Colon Carcinoma Metastatic in the Brain (tissue), 2 donors: ENCODE results near the gene PHB1.

DNA sequence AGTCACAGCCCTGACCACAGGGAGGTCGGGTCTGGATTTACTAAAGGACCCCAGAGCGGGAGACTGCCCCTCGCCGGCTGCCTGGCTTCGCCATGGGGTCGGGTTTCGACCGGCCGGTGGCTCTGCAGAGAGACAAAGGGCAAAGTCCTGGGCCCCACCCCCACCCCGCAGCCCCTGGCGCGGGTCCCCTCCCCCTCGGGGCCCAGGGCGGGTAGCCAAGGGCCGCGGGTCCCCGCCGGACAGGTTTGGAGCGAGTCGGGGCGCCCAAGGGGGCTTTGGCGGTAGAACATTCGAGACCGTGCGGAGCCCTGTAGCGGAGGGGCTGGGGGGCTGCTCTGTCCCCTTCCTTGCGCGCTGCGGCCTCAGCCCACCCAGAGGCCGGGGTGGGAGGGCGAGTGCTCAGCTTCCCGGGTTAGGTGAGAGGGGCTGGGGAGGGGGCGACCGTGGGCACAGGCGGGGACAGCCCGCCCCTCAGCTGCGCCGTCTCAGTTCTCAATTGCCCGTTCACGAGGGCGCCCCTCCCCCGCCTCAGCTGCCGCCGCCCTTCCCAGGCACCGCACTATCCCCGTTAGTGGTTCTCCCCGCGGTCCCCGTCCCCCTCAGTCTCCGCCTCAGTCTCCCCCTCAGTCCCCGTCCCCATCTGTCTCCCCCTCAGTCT, 16.6 kb downstream of the IGF2BP1 start:
- PRO-cap, 2 experiments: peak in 1 of 2 experiments; most common plus-strand start position 571 of the sequence (in 1); most common minus-strand start position 498 of the sequence (in 1)

- PRO-cap, 2 experiments: no peak in any of the 2 experiments
Observed at GRCh38 chr17:49396349-49396682, 18.4 kb downstream of the PHB1 start.

DNA sequence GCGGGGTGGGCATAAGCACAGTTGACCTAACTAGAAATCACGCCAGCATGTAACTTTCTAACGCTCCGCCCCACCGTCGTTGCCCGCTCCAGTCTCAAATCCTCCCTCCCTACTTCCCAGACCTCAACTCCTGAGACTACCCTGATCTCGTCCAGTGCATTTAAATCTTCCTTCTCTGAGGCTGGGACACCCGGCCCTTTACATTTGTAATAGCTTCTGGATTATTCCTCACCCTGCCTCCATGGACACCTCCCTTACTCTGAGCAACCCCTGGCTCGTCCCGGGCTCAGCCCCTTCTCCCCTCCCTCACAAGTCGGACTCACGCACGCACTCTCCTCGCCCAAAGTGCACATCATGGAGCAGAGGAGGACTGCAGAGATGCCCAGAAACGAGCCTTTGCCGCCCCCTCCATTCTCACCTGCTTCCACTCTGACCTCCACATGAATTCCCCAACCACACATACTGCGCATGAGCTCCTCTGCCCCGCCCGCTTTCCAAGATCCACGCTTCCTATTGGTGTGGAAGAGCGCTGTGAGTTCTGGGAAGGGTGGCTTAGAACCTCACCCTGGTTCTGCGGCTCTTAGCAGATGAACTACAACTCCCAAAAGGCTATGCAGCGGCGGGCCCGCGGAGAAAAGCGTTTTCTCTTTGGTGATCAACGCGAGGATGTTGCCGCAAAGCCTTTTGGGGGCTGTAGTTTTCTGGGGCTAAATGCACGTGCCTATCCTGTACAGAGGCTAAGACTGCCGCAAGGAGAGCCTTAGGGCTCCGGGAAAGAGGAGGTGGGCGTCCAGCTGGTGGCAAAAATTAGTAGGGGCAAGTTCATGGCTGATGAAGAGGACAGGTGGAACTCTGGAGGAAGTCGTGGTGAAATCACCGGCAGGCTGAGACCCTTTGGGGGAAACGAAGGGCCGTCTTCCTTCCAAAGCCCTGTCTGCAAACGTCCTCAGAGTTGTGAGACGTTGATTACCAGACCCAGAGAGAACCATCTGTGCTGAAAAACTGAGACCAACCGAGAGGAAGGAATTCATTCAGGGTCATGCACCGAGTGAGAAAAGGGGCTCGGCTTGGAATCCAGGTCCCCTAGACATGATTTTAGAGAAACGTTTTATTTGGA, at the start of gene PHB1:
TSS of gene PHB1 (minus strand) at position 466 of the 1,117 bp plus-strand sequence.
- PRO-cap, 2 experiments: peak in 2 of 2 experiments; most common plus-strand start position 727 of the sequence (in 1); most common minus-strand start position 431 of the sequence (in 1)

DNA sequence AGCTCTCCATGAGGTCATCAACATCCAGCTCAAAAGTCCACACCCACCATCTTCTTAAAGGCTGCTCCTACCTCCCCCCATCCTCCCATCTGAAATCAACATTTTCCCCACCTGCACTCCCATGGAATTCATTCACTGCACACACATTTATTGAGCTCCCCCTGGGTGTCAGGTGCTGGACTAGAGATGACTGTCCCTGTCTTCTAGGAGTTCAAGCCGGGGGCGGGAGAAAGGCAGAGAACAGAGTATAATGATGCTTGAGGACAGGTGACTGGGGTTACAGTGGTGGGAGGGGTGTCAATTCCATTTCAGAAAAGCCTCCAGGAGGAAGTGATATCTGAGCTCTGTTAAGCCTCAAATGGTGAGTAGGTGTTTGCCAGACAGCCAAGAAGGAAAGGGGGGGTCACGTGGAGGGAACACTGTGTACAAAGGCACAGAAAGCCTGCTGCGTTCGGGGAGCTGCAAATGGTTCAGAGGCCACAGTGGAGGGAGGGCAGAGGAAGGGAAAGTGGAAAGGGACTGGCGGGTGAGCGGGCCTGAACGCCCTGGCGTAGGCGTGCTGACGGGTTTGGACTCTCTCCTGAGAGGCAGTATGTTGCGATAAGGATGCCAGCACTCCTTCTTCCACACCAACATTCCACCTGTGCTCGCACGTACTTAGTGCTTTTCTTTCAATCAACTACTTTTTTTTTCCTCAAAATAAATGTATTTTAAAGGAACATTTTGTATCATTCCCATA, 9.7 kb upstream of the NXPH3 start:
- PRO-cap, 2 experiments: no peak in any of the 2 experiments

GRCh38 chr17:49604416-49604936, 28.8 kb downstream of the NXPH3 start:
- PRO-cap, 2 experiments: no peak in any of the 2 experiments

GRCh38 chr17:49646039-49647155, 31.5 kb downstream of the SPOP start:
- PRO-cap, 2 experiments: no peak in any of the 2 experiments

- PRO-cap, 2 experiments: no peak in any of the 2 experiments
Observed at GRCh38 chr17:49818053-49818424, 29.6 kb downstream of the KAT7 start.

DNA sequence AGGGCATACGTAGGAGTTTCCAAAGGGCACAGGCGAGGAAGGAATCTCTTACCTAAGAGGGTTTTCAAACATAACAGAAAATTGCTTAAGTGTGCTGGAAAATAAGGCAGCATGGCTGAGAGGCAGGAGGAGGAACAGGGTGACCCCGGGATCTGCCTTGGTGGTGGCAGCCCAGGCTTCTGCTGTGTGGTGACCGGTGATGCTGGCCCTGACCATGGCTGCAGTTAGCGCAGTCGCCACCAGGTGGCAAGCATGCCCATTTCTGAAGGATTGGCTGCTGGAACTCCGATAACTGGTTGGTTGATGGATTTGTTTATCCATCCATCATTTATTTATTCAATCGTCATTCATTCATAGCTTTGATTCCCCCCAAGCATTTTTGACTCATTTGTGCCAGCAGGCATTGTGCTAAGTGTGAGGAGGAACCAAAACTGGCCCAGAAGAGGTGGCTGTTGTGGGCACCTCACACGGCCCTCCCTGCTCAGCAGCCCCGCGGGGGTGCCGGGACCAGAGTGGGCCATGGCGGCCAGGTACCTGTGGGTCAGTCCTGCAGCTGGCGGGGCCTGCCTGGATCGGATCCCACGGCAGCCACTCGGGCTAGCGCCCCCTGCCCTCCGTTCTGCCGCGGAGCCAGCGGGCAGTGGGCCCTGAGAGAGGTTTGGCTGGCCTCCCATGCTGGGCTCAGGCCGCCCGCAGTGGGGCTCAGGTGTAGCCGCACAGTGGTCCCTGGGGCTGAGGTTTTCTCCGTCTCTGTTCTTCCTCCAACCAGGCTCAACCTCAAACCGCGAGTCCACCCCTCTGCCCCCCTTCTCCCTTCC, 28.9 kb upstream of the ITGA3 start:
- PRO-cap, 2 experiments: no peak in any of the 2 experiments

- PRO-cap, 2 experiments: no peak in any of the 2 experiments
Observed at GRCh38 chr17:50053019-50053799, 2.7 kb upstream of the ITGA3 start.

- PRO-cap, 2 experiments: no peak in any of the 2 experiments
Observed at GRCh38 chr17:50097915-50098624, 2.9 kb downstream of the PDK2 start.

GRCh38 chr17:50111961-50112786, 17.0 kb downstream of the PDK2 start:
- PRO-cap, 2 experiments: no peak in any of the 2 experiments

DNA sequence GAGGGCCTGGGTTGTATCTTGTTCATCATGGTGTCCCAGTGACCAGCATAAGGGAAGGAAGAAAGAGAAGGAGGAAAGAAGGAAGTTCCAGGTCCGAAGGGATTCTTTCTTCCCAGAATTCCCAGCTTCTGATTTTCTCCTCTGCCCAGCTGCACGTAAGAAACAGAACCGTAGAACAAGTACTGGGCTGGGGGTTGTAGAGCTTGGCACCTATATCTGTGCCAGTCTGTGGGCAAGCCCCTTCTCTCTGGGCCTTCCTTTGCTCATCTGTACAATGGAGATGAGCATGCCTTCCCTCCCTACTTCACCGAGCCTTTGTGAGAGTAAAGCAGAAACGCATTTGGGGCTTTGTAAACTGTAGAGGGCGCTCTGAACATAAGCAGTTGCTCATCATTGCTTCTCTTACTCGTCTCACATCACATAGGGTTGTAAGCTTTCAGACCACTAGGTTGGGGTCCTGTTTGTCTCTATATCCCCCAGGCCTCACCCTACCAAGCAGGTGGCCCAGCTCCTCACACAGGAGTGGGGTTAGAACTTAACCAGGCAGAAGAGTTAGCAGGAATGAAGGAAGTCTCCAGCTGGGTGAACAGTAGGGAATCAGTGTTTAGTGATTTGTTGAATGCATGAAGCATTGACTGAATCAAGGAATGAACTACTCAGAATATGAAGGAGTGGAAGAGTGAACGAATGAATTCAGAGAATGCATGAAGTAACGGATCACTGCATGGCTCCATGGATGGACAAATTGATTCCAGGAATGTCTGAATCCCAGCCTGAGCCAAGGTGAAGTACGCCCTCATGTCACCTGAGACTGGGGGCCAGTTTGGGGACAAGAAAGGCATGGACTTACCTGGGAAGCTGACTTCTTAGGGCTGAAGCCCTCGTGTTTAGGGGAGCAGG, 15.0 kb downstream of the SAMD14 start:
- PRO-cap, 2 experiments: no peak in any of the 2 experiments

GRCh38 chr17:50153689-50154530, 3.4 kb upstream of the PPP1R9B start:
- PRO-cap, 2 experiments: no peak in any of the 2 experiments

GRCh38 chr17:50166099-50166637, 363 bp downstream of the SGCA start:
- PRO-cap, 2 experiments: no peak in any of the 2 experiments

DNA sequence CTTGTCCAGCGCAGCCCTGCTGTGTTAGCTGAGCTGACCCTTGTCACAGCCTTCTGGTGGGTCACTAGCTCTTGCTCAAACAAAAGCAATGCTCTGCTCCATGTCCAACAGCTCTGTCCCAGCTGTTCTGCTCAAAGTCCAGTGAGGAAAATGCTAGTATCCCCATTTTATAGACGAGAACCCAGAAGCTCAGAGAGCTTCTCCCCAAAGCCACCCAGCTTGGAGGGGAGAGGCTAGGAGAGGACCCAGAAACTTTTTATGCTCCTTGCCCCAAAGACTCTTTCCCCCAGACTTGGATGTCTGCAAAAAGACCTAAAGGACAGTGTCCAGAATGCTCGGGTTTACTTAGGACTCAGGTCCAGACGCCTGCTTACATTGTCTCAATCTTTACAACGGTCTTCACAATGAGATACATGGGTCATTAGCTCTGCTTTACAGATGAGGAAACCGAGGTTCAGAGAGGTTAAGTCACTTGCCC, 18.8 kb upstream of the COL1A1 start:
- PRO-cap, 2 experiments: no peak in any of the 2 experiments

- PRO-cap, 2 experiments: no peak in any of the 2 experiments
Observed at GRCh38 chr17:50270973-50271757, 3.1 kb upstream of the TMEM92 start.

- PRO-cap, 2 experiments: no peak in any of the 2 experiments
Observed at GRCh38 chr17:50362834-50363671, 9.9 kb downstream of the MRPL27 start.

GRCh38 chr17:50380213-50381582, 7.7 kb downstream of the EME1 start:
- PRO-cap, 2 experiments: no peak in any of the 2 experiments

DNA sequence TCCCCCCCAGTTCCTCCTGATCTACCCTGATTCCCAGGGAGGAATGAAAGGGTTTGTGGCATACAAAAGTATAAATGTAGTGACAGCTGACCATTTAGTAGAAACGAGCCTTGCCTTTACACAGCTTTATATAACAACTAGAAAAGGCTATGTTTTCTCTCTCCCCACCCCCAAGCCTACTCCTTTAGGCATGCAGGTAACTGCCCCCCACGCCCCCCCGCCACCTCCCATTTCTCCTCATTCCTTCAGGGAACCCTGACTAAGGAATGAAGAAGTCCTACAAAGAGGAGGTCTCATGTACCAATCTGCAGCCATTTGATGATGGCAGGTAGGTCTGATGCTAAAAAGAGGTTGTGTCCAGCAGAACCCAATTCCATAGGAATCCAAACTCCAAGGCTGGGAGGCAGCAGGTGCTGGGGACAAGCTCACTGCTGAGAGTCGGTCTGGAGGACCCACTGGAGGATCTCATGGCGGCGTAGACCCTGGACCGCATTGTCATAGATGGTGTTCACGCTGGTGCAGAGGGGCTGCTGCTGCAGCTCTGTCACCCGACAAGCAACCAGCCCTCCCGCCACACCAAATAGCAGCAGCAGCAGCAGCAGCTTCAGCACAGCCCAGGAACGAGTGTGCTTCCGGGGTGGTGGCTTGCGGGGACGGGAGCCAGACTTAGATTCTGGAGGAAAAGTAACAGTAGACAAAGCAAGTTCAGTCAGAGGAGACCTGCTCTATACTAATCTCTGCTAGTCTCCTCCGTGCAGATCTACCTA, 9.7 kb downstream of the EME1 start:
- PRO-cap, 2 experiments: no peak in any of the 2 experiments

DNA sequence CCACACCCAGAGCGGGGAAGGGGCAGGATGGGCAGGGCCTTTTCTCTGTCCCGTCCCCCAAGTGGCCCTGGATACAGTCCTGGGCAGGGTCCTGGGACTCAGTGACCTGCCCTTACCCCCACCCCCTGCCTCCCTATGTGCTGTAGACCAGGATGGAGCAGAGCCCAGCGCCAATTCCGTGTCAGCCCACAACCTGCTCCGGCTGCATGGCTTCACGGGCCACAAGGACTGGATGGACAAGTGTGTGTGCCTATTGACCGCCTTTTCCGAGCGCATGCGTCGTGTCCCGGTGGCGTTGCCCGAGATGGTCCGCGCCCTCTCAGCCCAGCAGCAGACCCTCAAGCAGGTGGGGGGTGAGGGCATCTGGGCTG, 6.4 kb upstream of the CACNA1G start:
- PRO-cap, 2 experiments: no peak in any of the 2 experiments